Heart right ventricle (tissue), 2 donors: ENCODE measurements around a stretch of chr5.

DNA sequence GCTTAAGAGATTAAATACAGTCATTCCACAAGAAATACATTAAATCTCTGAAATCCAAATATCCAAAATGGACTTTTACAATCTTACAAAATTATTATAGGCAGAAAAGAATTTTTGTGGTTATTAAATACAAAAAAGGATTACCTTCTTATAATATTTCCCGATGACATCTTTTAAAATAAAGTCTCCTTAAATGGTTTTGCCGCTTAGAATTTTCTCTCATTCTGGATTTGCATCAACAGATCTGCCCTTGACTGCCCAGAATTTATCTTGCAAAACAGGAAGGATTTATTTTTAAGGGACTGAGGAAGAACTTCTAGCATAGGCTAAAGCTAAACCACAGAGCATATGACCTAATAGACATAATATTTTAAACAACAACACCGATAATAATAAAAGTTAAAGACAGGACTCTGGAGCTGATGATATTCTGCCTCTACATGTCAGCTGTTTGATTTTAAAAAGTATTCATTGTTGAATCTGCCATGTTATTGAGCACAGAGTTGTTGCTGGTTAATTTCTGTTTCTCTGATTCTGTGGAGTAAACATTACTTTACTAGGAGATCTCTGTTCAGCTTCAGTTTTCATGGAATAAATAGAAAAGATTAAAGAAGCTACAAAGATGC lies 145.3 kb upstream of the ADCY2 start:
- PRO-cap, 2 experiments = peak in 1 of 2 experiments; most common minus-strand start position 267 of the sequence (in 1)

DNA sequence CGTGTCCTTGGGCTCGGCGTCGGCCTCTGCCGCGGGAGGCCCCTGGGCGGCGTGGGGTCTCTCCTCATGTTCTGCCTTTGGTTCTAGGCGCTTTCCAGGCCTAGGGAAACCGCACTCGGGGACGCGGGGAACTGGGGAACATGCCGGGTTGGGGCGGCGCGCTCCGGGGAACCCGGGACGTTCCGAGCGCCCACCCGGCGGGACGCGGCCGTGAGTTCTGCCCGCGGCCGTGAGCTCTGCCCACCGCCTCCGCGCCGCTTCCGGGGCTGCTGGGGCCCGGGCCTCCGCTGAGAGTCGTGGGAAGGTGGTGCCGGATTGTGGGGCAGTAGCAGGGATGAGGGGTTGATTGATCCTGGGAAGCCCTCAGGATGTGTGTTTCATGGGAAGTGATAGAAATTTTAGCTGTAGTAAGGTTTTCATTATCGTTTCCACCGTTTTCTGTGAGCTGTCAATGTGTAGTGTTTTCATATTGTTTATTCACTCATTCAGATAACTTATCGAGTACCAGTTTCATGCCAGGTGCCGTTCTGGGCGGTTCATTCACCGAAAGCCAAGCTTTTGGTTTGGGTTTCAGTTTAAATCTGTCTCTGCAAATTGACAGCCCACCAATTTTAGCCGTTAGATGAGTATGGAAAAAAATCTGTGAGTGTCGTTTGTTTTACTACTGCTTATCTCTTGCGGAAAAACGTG lies 612 bp downstream of the MTRR start:
- PRO-cap, 2 experiments = peak in 1 of 2 experiments; most common minus-strand start position 212 of the sequence (in 1)

DNA sequence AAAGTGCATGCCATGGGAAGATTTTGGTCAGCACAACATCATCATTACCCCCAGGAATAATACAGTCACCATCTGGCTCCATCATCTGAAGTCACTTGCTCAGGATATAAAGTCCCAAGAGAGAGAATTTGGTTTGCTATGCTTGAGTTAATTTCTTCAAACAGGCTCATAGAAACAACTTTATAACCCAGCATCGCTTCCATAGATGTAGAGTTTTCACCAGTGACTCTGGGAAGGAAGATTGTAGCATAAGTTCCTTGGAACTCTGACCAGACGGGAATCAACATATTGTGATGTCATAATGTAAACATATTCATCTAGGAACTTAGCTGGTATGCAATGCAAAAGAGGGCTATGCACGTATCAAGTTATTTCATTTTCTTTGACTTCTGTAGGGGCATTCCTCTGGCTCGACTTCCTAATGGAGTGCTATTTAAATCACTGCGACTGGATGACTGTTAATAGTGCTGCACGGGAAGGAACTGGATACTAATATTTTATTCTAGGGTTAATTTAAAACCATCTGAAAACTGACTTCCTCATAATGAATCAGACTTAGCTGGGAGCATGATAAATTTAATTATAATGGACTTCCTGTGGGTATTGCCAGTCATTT lies 145.2 kb downstream of the MTRR start:
- PRO-cap, 2 experiments = no peak in any of the 2 experiments

- PRO-cap, 2 experiments = peak in 2 of 2 experiments; most common plus-strand start chr5:9544718 (in 2); most common minus-strand start chr5:9544589 (in 2)
Observed at GRCh38 chr5:9544241-9545550, 1.2 kb downstream of the SEMA5A start.

DNA sequence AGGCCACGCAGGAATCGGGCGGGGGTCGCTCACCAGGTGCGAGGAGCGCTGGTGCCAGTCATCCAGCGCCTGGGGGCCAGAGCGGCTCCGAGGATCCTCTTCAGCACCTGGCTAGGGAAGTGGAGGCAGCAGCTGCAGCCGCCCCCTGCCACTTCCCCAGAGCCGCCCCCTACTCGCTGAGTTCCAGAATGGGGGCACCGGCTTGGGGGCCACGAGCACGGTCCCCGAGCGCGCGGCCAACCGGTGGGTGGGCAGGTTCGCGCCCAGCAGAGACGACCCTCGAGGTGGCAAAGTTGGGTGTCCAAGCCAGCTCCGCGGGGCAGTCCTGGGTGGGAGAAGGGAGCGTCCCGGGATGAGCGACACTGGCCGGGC lies 338 bp downstream of the SEMA5A start:
- PRO-cap, 2 experiments = no peak in any of the 2 experiments

DNA sequence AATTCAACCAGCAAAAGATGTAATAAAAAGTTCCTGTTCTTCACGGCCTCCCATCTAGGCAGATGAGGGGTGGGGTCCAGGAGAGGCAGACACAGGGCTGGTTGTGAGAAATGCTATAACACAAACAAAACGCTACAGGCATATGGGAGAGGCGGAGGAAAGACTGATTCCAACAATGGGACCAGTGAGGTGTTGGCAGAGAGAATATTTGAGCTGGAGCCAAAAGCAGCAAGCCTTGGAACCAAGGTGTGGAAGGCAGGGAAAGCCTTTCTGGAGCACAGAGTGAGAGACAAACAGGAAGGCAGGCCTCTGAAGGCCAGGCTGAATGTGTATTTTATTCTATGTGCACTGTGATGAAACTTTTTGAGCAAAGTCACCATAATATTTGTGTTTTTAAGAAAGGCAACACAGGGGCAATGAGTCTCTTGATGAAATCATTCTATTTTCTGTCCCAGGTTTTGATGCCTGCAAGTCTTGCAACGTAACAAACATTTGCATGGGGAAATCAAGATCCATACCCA lies 2.9 kb downstream of the ATPSCKMT start:
- PRO-cap, 2 experiments = no peak in any of the 2 experiments

GRCh38 chr5:10255230-10256178 lies 5.4 kb downstream of the CCT5 start:
- PRO-cap, 2 experiments = no peak in any of the 2 experiments

DNA sequence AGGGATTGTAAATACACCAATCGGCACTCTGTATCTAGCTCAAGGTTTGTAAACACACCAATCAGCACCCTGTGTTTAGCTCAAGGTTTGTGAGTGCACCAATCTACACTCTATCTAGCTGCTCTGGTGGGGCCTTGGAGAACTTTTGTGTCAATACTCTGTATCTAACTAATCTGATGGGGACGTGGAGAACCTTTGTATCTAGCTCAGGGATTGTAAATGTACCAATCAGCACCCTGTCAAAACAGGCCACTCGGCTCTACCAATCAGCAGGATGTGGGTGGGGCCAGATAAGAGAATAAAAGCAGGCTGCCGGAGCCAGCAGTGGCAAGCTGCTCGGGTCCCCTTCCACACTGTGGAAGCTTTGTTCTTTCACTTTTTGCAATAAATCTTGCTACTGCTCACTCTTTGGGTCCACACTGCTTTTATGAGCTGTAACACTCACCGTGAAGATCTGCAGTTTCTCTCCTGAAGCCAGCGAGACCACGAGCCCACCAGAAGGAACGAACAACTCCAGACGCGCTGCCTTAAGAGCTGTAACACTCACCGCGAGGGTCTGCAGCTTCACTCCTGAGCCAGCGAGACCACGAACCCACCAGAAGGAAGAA lies 22.4 kb downstream of the MARCHF6 start:
- PRO-cap, 2 experiments = no peak in any of the 2 experiments

GRCh38 chr5:10439070-10440148 lies 2.3 kb upstream of the ROPN1L start:
- PRO-cap, 2 experiments = no peak in any of the 2 experiments

- PRO-cap, 2 experiments = peak in 1 of 2 experiments; most common minus-strand start chr5:10553008 (in 1)
Observed at GRCh38 chr5:10552737-10553076, 11.2 kb upstream of the ANKRD33B start.

DNA sequence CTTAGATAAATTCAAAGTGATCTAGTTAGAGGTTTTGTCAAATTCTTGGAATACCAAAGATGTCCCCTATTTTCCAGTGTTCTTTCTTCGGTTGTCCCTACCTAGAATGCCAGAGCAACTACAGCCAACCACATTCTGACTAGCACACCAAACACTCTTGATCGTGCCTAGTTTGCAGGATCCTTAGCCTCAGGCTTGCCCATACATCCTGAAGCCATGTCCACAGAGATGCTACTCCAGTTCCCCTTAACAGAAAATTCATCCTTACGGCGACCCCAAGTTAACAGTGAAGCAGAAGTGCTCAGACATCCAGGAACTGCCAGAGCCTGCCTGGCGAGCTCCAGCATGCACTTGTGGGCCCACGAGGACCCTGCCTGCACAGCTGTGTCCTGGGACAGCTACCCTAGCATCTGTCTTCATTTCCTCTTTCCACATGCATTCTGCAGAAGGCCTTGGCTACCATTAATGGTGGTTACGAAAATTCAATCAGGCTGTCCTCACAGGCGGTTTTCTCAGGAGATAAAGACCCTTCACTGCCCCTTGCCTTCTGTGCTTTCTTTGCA lies 31.4 kb downstream of the DAP start:
- PRO-cap, 2 experiments = no peak in any of the 2 experiments

DNA sequence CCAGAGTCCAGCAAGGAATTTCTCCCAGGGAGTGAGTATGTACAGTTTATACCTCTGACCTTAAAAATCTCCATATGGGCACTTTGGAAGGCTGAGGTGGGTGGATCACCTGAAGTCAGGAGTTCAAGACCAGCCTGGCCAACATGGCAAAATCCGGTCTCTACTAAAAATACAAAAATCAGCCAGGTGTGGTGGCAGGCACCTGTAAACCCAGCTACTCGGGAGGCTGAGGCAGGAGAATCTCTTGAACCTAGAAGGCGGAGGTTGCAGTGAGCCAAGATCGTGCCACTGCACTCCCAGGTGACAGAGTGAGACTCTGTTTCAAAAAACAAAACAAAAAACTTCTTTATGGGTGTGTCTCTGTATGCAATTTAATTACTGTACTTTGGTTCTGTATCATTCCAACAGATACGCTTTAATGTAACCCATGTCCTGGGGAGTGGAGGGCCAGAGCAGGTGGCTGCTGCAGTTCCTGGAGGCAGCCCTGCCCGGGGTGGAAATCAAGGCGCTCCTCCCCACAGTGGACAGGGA lies 2.1 kb downstream of the DAP start:
- PRO-cap, 2 experiments = no peak in any of the 2 experiments

GRCh38 chr5:10856818-10857128 lies 95.7 kb upstream of the DAP start:
- PRO-cap, 2 experiments = no peak in any of the 2 experiments

- PRO-cap, 2 experiments = no peak in any of the 2 experiments
Observed at GRCh38 chr5:11251146-11251760, 490.2 kb upstream of the DAP start.

DNA sequence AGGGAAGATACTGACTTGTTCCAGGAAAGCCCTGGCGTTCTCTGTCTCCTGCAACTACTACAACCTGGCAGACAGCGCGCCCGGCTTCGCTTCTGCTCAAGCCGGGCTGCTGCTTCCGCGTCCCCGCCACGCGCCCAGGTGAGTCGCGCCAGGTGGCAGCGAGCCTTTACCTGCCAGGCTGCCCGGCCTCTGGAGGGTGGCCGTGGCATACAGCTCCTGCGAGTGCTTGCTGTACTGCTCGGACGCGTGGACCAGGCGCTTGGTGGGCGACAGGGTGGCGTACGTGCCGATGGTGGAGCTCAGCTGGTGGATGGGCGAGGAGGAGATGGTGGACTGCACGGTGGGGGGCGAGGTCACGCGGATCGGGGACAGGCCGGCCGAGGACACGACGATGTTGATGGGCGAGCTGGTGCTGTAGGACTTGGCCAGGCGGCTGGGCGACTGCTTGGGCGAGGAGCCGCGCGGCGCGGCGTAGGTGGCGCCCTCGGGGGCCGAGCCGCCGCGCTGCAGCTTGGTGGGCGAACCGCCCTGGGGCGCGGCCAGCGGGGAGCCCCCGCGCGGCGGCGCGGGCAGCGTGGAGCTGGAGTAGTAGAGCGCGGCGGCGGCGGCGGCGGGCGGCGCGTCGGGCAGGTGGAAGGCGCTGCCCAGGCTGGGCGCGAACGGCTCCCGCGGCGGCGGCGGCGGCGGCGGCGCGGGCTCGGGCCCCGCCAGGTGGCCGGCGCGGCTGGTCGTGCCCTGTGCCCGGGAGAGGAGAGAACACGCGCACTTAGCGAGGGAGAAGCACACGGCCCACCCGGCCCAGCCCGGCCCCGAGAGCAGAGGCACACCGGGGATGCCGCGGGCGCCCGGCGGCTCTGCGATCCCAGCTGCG lies 519.5 kb downstream of the CTNND2 start:
- PRO-cap, 2 experiments = no peak in any of the 2 experiments

GRCh38 chr5:11549283-11549546 lies 355.0 kb downstream of the CTNND2 start:
- PRO-cap, 2 experiments = no peak in any of the 2 experiments

DNA sequence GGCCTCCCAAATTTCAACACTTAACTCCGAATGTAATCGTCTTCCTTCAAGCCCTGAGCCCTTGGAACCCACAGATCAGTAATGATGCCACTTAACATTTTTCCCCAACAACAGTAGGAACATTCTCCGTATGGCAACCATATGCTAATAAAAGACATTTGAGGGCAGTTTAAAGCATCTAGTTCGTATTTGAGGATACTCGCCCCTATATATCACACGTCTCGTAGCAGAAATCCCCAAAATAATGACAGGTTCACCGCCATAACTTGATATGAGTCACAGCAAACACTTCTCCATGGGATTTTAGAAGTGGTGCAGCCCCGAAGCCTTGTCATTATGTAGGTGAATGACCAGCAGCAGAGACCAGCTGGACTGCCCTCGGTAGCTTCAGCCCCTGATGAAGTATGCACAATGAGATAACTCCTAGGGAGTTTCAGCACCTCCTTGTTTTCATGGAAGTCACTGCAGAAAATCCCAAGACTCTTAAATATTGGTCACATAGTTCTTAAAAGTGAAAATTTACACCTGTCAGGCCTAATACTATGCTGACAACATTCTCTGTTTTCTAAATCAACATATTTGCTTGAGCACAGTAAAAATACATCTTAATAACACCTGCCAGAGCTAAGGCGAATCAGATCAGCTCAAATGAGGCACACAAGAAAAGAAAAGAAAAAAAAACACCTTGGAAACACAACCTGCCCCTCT lies 2.0 kb downstream of the CTNND2 start:
- PRO-cap, 2 experiments = no peak in any of the 2 experiments

DNA sequence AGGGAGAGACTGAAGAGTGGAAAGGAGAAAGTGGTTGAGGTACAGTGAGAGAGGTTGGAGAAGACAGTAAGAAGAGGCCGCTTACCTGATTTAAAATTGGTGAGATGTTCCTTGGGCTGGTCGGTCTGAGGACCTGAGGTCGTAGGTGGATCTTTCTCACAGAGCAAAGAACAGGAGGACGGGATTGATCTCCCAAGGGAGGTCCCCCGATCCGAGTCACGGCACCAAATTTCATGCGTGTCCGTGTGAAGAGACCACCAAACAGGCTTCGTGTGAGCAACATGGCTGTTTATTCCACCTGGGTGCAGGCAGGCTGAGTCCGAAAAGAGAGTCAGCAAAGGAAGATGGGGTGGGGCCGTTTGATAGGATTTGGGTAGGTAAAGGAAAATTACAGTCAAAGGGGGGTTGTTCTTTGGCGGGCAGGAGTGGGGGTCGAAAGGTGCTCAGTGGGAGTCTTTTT lies 763.4 kb upstream of the CTNND2 start:
- PRO-cap, 2 experiments = no peak in any of the 2 experiments

DNA sequence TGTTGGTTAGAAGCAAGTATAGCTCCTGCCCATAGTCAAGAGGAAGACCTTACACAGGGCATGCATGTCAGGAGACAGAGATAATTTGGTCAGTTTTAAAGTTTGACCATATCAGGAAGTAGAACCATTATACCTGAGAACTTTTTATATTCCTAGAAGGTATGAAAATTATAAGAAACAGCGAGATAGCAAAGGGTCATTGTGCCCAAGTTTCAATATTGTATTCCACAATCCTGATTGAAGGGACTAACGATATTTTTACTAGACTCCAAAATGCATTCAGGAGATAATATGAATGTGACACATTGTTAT lies 984.1 kb upstream of the CTNND2 start:
- PRO-cap, 2 experiments = no peak in any of the 2 experiments

DNA sequence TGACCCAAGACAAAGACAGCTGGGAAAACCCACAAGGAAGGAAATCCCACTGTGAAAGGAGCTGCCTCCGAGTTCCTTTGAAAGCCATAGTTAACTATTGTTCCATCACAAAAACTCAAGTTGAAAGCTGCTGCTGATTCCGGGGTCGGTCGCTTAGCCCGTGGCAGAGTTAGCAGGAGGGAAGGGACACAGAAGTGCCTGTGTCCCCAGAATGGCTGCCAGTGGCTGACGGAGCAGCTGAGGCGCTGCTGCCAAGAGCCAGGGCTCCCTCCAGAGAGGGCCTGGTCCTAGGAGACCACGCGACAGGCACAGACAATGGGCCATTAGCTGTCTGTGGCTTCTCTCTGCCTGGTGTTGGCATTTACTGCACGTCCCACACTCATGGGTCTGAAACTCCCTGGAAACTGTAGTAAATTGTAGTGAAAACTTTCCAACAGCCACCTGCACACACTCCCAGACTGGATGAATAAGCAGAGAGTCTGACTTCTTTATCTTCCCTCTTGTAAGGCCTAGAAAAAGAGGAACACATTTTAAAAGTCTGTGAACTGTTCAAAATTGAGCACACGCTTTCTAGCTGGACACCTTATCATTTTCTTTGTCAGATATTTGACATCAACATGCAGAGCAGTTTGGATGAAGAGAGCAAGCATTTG lies 24.2 kb upstream of the TRIO start:
- PRO-cap, 2 experiments = peak in 1 of 2 experiments; most common minus-strand start position 223 of the sequence (in 1)